Spinal cord (tissue), 3 donors: ENCODE measurements around the genes URGCP, UBE2D4 and DBNL.

- PRO-cap, result no peak
- RAMPAGE, long total RNA, result no peak
Observed at GRCh38 chr7:41881557-41882213, 178.8 kb upstream of the INHBA start.

DNA sequence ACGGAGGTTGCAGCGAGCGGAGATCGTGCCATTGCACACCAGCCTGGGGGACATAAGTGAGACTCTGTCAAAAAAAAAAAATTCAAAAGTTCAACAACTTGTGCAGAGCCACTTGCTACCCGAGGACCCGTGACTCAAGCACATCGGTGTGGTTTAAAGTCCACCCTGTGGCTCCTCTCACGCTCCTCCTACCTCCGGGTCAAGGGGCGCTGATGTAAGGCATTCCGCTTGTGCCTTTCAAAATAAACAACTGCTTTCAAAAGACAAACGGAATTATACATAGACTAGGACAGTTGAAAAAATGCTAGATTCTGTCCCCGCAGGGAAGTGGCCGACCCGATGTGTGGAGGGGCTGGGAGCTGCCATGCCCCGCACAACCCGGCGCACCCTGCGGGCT, 239.5 kb upstream of the INHBA start:
- PRO-cap, result no peak
- RAMPAGE, long total RNA, result no peak

GRCh38 chr7:42932771-42933210, 615 bp downstream of the MRPL32 start:
- PRO-cap, result no peak
- RAMPAGE, long total RNA, result no peak

GRCh38 chr7:43114279-43114825, 1.9 kb downstream of the HECW1 start:
- PRO-cap, result no peak
- RAMPAGE, long total RNA, result no peak

GRCh38 chr7:43607997-43608983, 25.4 kb downstream of the STK17A start:
- PRO-cap, result no peak
- RAMPAGE, long total RNA, result no peak

DNA sequence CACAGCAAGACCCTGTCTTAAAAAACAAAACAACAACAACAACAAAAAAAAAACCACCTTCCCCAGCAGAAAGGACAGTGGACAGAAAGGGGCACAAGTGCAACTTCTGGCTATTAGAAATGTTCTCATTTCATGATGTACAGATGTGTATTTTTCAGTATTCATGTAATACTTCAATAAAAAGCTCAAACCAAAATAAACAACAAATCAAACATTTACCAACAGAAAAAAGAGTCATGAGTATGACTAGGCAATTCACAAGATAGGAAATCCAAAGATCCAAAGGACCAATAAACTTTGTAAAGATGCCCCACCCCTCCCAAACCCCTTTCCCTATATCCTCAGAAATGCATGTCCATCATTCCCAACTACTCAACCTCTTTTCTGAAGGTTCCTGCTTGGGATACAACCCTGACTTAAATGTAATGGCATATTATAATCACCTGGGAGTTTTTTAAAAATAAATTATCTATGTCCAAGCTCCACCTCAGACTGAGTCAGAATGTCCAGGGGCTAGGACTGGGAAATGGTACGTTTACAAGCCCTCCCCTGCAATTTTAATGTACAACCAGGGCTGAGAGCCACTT, 36.7 kb downstream of the COA1 start:
- PRO-cap, result no peak
- RAMPAGE, long total RNA, result no peak

- PRO-cap, result no peak
- RAMPAGE, long total RNA, result no peak
Observed at GRCh38 chr7:43693452-43693898, 35.8 kb downstream of the COA1 start.

- PRO-cap, result no peak
- RAMPAGE, long total RNA, result start-site peak on the minus strand at chr7:43906579-43906621, 295 and 160 reads in 2 replicates
Observed at GRCh38 chr7:43905869-43906963, at the start of gene URGCP. TSS of gene URGCP (minus strand) at chr7:43906596.

- PRO-cap, result no peak
- RAMPAGE, long total RNA, result start-site peak on the minus strand at chr7:43926344-43926416, 21 and 31 reads in 2 replicates
Observed at GRCh38 chr7:43925876-43926975, at the start of gene UBE2D4. TSS of gene UBE2D4 (plus strand) at chr7:43926436.

DNA sequence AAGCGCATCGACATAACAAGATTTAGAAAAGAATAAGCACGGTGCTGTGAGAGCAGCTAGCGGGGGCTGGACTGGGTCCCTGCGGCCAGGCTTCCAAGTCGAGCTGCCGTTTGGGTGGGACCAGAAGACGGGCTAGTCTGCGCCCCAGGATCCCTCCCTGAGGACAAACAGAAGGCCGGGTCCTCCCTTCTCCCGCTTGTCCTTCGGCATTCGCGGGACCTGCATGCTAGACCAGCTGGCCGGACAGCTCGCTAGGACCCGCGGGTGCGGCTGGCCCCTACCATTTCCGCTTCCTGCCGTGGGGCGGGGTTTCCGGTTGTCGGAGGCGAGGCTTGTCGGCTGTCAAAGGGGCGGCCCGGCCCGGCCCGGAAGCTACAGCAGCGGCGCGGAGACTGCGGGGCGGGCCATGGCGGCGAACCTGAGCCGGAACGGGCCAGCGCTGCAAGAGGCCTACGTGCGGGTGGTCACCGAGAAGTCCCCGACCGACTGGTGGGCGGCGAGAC, at the start of gene DBNL:
DBNL (plus strand) TSS at position 371 of the 503 bp plus-strand sequence.
- PRO-cap, result no peak
- RAMPAGE, long total RNA, result start-site peak on the plus strand centred at position 368 of the sequence, 60 bp wide, 439 and 384 reads in 2 replicates

- PRO-cap, result no peak
- RAMPAGE, long total RNA, result no peak
Observed at GRCh38 chr7:44046287-44047142, 2.0 kb downstream of the DBNL start.

DNA sequence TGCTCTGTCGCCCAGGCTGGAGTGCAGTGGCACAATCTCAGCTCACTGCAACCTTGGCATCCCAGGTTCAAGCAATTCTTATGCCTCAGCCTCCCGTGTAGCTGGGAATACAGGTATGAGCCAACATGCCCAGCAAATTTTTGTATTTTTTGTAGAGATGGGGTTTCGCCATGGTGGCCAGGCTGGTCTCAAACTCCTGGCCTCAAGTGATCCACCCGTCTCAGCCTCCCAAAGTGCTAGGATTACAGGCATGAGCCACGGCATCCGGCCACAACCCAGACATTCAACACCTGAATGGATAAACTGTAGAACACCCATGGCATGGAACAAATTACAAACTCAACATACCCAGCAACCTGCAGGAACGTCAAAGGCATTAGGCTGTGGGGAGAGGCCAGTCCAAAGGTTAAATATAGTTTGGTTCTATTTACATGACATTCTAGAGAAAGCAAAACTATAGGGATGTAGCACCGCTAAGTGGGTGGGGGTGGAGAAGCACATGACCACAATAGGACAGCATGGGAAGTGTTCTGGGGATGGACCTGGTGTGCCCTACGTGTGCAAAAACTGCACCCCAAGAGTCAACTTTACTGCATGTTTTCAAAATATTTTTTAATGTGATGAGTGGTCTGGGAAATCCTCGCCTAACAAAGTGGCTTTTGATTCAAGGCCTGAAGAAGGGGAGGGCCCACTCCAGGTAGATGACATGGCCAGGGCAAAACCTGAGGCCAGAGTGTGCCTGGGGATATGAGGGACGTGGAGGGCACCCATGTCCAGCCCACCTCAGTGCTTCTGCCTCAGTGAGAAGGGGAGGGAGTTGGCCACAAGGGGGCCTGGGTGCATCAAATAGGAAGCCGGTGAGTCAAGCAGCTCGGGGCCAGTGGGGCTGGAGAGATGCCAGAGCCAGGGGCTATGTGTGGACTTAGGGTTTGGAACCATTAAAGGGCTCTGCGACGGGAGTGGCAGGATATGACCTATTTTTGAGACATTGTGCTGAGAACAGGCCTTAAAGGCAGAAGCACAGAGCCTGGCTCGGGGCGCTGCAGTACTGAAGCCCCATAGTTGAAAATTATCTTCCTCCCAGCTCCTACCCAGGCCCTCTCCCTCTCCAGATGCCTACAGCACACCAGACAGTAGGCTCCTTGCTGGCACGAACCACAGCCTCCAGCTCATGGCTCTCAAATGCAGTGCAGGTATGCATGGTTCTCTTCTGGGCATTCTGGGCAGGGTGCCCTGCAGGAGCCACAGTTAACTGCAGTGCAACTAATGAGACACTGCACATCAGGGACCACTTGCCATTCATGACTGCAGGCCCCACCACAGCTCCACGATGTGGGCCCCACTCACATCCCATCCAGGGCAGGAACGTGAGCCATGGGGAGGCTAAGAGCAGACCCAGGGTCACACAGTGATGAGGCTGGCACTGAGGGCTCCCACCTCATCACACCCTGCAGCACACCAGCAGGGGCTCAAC, 6.8 kb upstream of the PGAM2 start:
- PRO-cap, result no peak
- RAMPAGE, long total RNA, result no peak

DNA sequence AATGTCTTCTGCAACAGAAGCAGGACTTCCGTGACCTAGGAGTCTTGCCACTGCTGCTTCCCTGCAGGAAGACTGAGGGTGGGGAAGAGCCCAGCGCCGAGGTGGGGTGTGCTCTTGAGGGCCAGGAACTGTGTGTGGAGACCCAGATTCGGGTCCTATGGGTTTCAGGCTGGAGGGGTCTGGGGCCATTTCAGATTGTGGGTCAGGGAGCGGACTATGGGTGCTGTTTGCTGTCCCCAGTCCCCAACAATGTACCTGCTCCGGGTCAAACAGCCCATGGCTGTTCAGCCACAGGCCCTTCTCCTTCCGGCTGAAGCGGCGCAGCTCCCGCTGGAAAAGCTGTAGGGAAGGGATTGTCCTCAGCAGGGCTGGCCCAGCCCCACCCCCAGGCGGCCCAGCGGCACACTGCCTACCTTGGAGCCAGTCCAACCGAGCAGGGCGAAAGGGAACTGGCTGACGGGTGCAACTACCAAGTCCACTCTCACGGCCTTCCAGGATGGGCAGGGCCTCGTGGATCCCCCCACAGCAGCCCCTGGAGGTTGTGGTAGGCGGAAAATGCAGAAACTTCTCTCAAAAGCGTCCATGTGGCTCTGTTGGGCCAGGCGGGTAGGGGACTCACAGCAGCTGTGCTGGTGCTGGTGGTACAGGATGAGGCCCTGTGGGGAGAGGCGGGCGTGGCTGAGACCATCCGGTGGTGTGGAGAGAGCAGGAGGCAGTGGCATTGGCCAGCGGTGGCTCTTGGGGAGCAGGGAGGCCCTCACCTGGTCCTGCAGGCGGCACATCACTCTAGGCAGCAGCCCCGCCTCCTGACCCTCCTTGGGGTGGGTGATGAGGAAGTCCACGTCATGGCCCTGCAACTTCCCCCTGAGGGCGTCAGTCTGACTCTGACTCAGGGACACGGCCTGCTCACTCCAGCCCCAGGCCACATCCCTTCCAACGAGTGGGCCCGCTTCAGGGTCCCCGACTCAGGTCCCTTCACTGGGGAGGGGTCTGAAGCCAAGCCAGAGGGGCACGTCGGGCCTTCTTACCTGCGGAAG, 8.3 kb upstream of the PGAM2 start:
- PRO-cap, result no peak
- RAMPAGE, long total RNA, result no peak

DNA sequence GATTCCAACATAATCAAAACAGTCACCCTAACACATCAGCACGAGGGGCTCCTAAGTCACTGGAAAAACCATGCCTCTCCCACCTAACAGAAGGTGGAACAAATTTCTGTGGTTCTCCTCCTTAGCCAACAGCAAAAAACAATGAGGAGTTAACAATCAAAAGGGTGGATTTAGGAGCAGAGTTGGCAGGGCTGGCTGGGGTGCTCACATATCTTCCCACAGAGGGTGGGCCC, 5.5 kb downstream of the POLM start:
- PRO-cap, result no peak
- RAMPAGE, long total RNA, result no peak

- PRO-cap, result no peak
- RAMPAGE, long total RNA, result no peak
Observed at GRCh38 chr7:44090200-44090604, 7.9 kb upstream of the POLM start.

GRCh38 chr7:44177616-44178204, 11.5 kb downstream of the GCK start:
- PRO-cap, result no peak
- RAMPAGE, long total RNA, result no peak

DNA sequence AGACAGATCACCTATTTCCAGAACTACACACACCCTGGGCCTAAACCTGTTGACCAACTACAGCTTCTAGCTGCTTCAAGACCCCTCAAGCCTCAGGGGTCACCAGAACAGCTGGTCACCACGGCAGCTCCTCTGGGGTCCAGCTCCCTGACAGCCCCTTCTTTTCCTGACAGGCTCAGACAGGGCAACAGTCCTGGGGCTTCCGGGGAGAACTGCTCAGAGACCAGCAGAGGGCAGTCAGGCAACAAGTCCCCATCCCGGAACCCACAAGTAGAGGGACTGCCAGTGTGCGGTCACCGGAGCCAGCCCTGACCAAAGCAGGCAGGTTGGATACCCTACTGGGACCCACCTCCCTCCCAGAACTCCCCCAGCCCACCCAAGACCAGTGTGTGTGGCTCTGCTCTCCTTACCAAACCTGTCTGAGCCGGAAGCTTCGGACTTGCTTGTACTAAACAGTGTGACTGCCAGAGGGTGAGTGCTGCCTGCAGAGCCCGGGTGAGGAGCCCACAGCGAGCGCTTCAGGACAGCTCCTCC, 40.2 kb downstream of the YKT6 start:
- PRO-cap, result no peak
- RAMPAGE, long total RNA, result no peak

DNA sequence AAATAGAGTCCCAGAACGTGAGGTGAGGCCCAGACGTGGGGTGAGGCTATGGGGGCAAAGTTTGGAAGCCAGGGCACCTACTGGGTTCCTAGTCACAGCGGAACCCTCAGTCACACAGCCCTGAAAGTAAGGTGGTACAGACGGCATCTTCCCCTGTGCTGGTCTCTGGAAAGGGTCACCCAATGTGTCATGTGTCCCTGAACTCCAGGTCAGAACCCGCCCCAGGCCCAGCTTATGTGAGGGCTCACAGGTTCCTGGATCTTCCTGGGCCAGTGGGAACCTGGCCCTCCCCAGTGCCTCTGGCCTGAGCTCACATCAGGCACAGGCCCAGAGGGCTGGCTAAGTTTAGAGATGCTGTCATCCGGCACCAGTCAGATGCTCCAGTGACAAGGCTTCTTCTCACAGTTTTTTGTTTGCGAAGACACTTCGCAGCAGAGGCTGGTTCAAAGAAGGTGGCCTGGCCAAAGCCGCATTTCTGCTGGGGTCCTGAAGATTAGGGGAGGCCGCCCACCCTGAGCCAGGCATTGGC, 11.8 kb downstream of the CAMK2B start:
- PRO-cap, result no peak
- RAMPAGE, long total RNA, result no peak

GRCh38 chr7:44381009-44381486, 55.7 kb upstream of the CAMK2B start:
- PRO-cap, result no peak
- RAMPAGE, long total RNA, result no peak

- PRO-cap, result no peak
- RAMPAGE, long total RNA, result no peak
Observed at GRCh38 chr7:44535926-44536410, 5.2 kb downstream of the NPC1L1 start.